Kidney epithelial cell (primary cell): ENCODE data around the genes LRRC31 and RPL22L1.

DNA sequence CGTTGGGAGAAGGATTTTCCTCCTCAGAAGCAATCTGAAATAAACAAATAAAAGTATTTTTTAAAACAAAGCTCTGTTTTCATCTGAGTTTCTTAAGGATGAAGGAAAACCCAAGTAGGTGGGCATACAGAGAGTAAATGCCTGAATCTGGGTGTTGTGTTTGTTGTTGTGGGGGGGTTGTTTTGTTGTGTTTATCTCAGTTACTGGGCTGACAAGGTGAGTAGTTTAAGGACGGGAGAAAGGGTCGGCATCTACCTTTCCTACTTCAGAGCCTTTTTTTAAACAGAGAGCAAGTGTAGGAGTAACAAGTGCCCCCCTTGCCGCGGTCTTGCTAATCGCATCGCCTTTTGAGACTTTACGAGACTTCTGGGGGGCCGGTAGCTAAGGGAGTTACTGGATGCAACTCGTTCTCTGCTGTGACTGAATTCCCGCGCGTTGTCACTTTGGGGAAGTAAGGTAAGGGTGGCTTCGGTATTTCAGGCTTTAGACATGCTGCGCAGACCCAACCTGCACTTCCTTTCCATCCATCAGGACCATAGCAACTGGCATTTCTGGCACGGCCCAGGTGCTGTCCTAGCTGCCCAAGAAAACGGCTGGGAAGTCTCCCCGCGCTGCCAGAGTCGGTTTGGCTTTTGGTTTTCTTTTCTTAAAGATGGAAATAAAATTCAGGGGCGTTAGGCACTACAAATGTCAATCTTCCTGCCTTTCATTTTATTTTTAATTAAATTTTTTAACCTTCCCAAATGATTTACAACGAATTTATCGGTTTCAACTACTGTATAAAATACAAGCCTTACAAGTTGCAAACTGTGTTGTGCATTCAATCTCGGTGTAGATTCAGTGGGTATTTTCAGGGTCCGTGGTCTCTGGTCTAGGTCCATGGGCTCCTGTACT, 3.7 kb downstream of the MECOM start:
- RAMPAGE, long total RNA: no peak
- RRBS: no CpG with 5 or more reads among the region's 25 CpGs

DNA sequence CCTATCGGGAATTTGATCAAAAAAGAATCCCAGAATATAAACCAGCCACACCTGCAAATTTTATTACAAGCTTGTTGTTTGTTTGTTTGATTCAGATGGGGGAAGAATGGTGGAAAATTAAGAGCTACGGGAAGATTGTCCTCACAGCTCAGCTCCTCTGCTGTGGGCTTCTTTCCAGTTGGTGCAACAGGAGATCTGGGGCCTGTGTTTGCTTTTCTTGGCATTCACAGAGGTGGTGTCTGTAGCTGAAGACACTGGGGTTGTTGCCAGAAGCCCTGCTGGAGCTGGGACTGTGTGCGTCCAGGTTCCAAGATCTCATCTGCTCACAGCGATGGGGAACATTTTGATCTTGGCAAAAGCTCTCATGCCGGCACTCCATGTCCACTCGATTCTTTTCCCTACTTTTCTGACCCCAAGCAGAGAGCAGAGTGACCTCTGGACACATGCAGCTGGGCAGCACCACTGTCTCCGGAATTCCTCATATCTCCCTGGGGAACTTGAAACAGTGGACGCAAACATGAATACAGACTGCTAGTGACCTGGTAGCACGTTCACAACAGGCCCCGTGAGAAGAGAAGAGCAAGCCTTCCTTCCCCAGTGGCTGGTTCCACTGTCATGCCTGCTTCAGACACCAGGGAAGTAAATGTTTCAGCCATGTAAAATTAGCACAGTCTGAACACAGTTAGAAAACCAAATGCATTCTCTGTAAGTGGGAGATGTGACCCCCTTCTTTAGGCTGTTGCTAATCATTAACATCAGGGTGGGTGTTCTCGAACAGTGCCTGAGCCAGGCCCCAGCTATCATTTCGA, 36.1 kb upstream of the MECOM start:
- RAMPAGE, long total RNA: no peak
- RRBS: 54% methylated on average over 3 of the region's 12 CpGs

- RAMPAGE, long total RNA: no peak
- RRBS: 2% methylated on average over 14 of the region's 64 CpGs
Observed at GRCh38 chr3:169811960-169812829, 475 bp upstream of the LRRIQ4 start.

GRCh38 chr3:169869374-169870052, at the start of gene LRRC31:
TSS of gene LRRC31 (minus strand) at chr3:169869935.
- RAMPAGE, long total RNA: no peak
- RRBS: no CpG with 5 or more reads among the region's 2 CpGs

DNA sequence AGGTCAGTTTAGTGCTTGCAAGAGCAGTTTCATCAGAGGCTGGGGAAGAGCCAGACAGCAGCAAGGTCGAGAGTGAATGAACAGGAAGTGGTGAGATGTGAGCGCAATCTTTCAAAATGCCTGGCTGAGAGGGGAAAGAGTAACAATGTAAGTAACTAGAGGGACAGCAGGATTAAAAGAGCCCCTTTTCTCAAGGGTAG, 30.8 kb upstream of the GPR160 start:
- RAMPAGE, long total RNA: no peak
- RRBS: no CpG with 5 or more reads among the region's 2 CpGs

- RAMPAGE, long total RNA: no peak
- RRBS: 7% methylated on average over 3 of the region's 11 CpGs
Observed at GRCh38 chr3:170049580-170050246, 11.9 kb downstream of the GPR160 start.

- RAMPAGE, long total RNA: no peak
- RRBS: no CpG with 5 or more reads among the region's 12 CpGs
Observed at GRCh38 chr3:170270187-170270883, 48.1 kb downstream of the PRKCI start.

DNA sequence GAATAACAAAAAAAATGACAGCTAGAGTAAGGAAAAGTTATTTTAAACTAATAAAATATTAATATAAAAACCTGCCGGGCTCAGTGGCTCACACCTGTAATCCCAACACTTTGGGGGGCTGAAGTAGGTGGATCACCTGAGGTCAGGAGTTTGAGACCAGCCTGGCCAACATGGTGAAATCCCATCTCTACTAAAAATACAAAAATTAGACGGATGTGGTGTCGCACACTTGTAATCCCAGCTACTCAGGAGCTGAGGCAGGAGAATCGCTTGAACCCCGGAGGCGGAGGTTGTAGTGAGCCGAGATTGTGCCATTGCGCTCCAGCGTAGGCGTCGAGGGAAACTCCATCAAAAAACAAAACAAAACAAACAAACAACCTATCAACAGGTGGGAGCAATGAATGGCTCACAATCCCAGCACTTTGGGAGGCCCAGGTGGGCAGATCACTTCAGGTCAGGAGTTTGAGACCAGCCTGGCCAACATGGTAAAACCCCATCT, 4.7 kb downstream of the SKIL start:
- RAMPAGE, long total RNA: no peak
- RRBS: no CpG with 5 or more reads among the region's 11 CpGs

DNA sequence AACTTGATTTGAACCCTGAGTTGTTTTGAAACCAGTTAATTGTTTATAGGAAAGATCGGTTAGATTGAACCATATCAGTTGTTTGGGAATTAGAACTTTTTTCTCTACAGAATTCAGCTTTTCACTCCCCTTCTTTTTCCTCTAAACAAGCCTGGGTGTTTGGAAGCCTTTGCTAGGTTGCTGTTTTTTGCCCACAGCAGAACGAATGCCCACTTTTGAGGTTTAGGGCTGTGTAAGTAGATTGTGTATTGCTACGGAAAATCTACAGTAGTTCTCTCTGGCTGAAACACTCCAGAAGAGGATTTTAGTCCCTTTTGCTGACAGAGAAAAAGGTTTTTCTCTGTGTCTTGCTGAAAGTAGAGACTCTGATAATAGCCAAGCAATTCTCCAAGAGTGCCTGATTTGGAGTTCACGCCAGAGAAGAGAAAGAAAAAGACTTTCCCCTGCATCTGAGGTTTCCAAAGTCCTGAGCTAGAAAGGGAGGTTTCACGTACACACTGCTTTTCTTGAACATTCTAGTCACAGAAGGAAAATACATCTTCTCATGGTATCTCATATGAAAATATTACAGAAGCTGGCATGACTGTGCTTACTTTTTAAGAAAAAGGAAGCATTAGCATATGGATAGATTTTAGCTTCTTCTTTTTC, 11.3 kb downstream of the CLDN11 start:
- RAMPAGE, long total RNA: no peak
- RRBS: no CpG with 5 or more reads among the region's 5 CpGs

DNA sequence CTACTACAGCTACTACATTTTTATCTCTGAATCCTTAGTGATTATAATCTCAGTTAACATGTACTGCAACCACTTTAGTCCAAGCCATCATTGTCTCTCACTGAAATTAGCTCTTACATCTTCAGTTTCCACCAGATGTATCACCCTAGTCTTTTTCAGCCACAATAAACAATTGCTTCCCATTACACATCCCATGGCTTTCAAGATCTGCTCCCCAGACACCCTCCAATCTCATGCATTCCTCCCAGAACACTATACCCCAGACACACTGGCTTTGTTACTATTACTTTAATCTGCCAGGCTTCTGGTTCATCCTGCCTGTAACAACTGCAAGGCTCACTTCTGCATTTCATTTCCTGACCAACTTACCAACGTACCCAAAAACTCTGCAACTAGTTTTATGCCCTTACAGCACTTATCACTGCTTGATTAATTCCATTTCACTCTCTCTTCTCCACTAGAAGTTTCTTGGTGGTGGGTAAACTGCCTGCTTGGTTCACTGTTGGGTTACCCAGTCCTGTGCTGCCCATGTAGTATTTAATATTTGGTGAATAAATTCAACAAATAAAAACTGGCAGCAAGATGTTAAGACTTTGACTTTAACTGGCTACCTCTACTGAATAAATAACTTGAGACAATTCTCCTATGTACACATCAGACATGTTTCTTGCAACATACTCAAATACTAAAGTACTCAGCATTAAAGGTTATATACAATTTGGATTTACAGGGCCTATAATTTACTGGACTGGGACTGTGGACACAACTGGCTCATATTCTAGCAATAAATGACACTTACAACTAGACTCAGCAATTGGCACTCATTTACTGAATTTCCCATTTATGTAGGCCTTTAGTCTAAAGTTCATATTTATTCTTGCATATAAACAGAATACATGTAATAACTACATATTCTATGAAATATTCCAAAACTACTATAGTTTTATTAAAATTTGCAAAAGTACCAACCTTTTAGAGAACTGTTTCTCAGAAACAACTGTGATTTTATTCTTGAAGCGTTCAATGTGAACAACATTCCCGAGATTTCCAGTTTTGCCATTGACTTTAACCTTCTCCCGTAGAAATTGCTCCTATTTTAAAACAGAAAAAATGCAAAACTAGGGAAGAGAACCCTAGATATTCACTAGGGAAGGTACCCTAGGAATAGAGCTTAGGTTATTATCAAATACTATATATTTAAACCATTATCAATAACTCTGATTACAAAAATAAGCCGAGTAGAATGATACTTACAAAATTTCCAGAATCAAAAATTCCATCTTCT, 2.5 kb downstream of the RPL22L1 start:
- RAMPAGE, long total RNA: no peak
- RRBS: no CpG with 5 or more reads among the region's 5 CpGs

DNA sequence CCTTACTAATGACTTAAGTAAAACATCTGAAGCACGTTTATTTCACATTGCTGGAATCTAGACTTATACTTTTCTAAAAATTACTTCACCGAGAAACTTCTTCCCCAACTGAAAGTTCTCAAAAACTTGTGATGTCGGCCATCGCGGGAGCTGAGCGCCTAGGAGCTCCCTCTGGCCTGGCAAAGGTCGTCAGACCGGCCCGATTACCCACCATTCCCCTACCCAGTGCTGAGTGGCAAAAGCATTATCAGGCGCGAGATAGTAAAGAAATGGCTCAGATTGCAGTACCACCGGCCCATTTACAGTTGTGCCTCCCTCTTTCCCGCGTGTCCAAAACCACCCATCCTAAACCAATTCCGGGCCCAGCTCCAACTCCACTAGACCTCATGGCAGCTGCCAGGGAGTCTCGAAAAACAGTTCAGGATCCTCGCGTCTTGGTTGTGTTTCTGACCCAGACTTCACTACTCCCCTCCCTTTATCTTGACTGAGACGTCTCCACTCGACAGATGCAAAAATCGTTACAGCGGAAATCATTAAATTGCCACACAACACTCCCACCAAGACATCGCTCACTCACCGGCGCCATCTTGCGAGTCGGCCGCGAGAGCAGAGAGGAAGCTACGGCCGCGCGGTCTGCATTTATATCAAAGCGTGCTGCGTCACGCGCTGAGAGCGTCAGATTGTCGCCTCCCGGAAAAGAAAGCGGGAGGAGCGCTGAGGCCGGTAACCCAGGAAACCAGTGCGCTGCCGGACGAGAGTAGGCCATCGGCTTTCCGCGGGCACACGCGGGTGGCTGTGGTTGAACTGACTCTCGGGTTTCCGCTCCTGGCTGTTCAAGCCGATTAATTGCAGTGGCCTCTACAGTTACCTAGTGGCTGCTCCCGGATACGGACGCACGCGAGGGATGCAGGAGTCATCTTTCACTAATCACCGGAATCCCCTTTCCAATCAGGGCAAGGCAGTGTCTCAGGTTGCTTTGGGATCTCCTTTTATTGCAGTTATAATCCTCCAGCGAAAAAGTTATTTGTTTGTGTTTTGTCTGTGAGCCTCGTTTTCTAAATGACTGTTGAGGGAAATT, at the start of gene RPL22L1:
RPL22L1 (minus strand) TSS at position 614 of the 1,078 bp plus-strand sequence.
- RAMPAGE, long total RNA: start-site peak on the minus strand centred at position 609 of the sequence, 21 bp wide, 2,083 and 35 reads in 2 replicates
- RRBS: 4% methylated on average over 6 of the region's 62 CpGs

DNA sequence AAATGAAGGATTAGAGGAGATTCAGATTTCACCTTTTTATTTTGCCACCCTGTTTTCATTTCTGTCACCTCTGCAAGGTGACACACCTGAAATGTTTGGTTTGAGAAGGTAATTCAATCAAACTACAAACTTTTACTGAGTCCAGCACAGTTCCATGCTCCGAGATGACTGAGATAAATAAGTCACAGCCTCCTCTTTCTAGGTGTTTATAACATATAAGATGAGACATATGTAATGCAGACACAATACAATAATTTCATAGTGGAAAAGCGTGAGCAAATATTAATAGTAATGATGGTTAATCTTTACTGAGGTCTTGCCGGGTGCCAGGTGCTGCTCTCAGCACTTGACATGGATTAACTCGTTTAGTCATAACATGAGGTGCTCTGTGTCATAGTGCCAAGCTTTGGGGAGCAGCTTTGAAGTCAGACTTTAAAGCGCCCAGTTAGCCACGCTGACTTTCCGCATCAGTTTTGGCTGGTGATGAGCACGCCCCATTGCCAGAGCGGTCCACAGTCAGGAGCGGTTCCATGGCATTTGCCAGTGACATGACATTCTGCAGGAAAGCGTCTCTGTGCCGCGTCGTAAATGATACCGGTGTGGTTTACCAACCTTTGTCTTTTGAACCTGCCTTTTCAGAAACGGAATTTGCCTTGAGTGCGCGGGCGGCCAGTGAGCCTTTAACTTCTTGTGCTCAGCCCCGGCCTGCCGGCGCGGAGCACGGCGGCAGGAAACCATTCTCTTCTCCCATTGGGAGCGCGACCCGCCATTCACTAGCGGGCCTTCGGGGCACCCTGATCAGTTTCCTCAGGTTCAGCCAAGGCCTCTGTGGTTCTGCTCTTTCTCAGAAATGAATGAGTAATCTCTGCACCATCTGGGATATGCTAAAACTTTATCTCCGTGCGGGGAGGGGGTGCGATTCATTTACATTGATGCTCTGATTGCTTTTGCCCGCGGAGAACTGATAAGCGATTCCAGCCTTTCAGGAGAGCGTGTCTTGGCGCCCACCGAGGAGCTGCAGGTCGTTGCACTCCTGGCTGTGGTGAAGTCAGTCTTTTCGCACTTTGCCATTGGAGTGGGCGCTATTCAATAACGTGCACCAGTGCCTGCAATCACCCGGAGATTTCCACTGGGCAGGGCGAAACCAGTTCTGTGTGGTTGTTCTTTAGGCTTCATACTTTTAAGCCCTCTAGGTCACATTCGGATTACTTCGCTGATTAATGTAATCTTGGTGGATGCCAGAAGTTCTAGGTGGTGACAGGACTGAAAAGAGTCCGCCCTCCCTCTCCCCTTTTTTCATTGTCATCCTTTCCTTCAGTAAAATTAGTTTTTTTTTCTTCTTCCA, 1.7 kb upstream of the SLC2A2 start:
- RAMPAGE, long total RNA: no peak
- RRBS: 0% methylated on average over 1 of the region's 48 CpGs

- RAMPAGE, long total RNA: no peak
- RRBS: no CpG with 5 or more reads among the region's 2 CpGs
Observed at GRCh38 chr3:171045533-171045738, 18.9 kb upstream of the SLC2A2 start.

- RAMPAGE, long total RNA: no peak
- RRBS: no CpG with 5 or more reads among the region's 10 CpGs
Observed at GRCh38 chr3:171166966-171167356, 140.4 kb upstream of the SLC2A2 start.

DNA sequence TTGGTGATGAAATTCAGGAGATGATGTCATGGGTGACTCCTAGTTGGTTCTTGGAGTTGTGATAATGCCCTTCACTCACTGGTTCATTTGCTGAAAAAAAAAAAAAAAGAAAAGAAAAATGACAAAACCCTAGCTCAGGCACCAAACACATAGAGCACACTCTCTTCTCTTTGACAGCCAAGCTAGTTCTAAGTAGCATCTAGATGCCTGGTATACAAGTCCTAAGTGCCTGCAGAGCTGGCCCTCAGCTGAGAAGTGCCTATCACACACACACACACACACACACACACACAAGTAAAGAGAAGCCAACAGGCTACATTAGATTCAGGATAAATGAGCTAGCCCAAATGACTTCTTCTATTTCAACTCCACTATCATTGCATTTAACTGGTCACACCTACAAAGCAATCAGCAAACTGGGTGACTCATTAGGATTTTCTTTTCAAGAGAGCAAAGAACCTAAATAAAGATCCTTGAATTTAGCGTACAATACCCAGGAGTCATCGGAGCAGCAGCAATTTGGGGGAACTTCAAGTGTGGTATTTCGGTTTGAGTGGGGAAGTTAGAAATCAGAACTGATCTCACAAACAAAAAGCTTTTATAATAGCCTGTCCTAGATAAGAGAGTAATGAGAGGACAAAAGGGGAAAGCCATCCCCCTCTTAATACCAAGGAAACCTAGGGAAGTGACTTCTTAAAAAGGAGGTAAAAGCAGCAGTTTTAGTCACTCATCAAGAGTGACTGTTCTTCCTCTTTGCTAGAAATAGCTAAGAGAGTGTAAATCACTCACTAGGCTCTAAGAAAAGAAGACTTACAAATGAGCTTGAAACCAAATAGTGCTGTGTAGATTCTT, 112.8 kb downstream of the TNIK start:
- RAMPAGE, long total RNA: no peak
- RRBS: no CpG with 5 or more reads among the region's 3 CpGs

DNA sequence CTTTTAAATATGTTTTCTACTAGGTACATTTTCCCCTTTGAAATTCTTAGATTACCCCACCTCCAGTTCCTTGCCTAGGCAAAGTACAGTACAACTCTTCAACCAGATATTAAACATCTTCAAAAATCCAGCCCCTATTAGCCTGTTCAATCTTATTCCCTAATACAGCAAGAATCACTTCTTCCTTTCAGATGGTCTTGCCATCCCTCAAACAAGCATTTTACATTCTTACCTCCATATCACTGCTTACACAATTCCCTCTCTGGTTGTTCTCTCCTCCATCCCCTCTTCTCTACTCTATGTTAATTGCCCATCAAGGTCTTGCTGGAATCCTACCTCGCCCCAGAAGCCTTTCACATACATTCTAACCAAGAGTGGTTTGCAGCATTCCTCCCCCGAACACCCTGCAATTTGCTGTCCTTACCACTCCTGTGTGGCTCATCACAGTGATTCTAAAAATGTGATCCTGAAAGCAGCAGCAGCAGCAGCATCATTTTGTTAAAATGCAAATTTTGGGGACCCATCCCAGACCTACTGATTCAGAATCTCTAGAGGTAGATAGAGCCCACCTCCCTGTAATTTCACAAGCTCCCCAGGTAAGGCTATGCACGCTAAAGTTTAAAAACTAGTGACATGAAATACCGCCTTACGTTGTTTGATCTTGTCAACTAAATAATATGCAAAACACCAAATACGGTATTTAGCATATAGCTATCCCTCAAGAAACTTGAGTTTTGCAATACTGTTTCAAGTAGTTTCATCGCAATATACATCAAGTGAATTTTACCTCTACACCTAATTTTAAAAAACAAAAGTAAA, 30.5 kb downstream of the TNIK start:
- RAMPAGE, long total RNA: no peak
- RRBS: no CpG with 5 or more reads among the region's 7 CpGs

DNA sequence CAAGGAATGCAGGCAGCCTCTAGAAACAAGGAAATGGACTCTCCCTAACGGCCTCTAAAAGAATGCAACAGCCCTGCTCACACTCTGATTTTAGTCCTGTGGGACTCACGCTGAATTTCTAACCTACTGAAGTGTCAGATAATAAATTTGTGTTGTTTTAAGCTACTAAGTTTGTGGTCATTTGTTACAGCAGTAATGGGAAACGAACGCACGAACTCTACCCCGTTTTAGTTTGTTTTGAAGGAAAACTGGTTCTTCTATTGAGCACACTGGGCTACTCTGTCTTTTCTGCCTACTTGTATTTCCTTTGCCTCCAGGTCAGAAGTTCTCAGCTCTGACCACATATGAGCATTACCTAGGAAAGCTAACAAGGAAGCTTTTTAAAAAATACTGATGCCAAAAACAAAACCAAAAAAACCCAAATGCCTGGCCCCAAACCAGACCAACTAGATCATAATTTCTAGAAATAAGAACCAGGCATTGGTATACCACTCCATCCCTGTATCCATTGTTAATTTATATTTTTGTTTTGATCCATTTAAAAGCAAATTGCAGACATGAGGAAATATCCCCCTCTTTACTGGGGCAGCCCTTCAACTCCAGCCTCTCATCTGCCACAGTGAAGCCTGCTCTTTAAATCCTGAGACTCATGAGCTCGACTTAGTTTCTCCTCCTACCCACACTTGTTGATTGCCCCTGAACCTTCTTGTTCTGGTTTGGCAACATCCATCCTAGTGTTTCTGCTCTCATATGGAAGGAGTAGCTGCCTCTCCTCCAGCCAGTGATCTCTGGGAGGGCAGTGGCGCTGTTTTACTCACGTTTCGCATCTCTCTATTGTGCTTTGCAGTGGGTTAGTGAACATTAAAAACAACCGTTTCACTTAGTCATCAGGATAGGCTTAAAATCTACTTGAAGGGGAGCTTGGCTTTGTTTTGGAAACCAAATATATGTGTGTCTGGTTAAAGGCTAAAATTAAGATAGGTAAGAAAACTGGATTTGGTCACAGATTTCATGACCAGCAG, 156.8 kb upstream of the TNIK start:
- RAMPAGE, long total RNA: no peak
- RRBS: no CpG with 5 or more reads among the region's 11 CpGs

- RAMPAGE, long total RNA: no peak
- RRBS: no CpG with 5 or more reads among the region's 7 CpGs
Observed at GRCh38 chr3:171776001-171776468, 34.2 kb downstream of the PLD1 start.

- RAMPAGE, long total RNA: no peak
- RRBS: no CpG with 5 or more reads among the region's 3 CpGs
Observed at GRCh38 chr3:171833714-171834345, 9.3 kb upstream of the TMEM212 start.

- RAMPAGE, long total RNA: no peak
- RRBS: no CpG with 5 or more reads among the region's 4 CpGs
Observed at GRCh38 chr3:172136879-172137492, 97.6 kb downstream of the FNDC3B start.